NCI-H460 (cell line): ENCODE measurements around the genes AURKAIP1, TMEM240 and FAAP20.

RAMPAGE:
- cytosol, long total RNA: no peak
- long total RNA: no peak
- nucleus, long total RNA: no peak
These were observed 638 bp downstream of the AURKAIP1 start for GRCh38 chr1:1374112-1375025.

DNA sequence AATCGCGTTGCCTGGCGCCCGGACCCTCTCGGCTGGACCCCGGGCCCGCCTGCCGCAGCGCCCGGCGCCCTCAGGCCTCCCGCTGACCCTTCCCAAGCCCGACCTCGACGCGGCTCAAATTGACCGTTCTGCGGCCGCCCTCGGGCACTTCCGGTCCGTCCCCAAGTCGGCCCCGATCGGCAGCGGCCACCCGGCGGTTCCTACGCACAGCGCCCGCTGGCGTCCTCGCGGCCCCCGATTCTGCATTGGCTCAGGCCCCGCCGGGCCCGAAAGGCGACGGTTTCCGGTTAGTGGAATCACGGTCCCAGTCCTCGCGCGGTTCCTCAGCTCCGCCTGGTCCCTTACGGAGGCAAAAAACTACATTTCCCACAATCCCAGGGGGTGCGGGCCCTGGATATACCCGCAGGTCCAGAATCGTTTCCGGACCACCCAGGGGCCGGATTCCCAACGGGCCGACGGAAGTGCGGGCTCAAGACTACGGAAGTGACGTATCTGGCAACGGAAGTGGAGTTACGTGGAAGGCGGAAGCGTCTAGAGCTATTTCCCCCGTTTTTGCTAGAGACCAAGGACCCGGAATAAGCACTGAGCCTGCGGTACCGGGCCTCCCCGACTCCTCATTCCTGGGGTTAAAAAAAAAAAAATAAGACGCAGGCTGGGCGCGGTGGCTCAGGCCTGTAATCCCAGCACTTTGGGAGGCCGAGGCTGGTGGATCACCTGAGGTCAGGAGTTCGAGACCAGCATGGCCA is at the start of gene AURKAIP1:
AURKAIP1 (minus strand) TSS at position 157 of the 746 bp plus-strand sequence.
RAMPAGE:
- cytosol, long total RNA: start-site peak on the minus strand centred at position 175 of the sequence, 139 bp wide, 3,615 and 5,644 reads in 2 replicates
- long total RNA: start-site peak on the minus strand centred at position 137 of the sequence, 63 bp wide, 863 and 2,588 reads in 2 replicates
- nucleus, long total RNA: start-site peak on the minus strand centred at position 137 of the sequence, 63 bp wide, 1,562 and 656 reads in 2 replicates; start-site peak on the minus strand centred at position 263 of the sequence, 54 bp wide, 165 and 51 reads in 2 replicates

GRCh38 chr1:1397759-1399037 is 937 bp downstream of the CCNL2 start:
RAMPAGE:
- cytosol, long total RNA: no peak
- long total RNA: no peak
- nucleus, long total RNA: no peak

GRCh38 chr1:1401693-1403051 is 3.0 kb upstream of the CCNL2 start:
RAMPAGE:
- cytosol, long total RNA: no peak
- long total RNA: no peak
- nucleus, long total RNA: no peak

GRCh38 chr1:1426517-1427363 is 1.1 kb downstream of the TMEM88B start:
RAMPAGE:
- cytosol, long total RNA: no peak
- long total RNA: no peak
- nucleus, long total RNA: no peak

DNA sequence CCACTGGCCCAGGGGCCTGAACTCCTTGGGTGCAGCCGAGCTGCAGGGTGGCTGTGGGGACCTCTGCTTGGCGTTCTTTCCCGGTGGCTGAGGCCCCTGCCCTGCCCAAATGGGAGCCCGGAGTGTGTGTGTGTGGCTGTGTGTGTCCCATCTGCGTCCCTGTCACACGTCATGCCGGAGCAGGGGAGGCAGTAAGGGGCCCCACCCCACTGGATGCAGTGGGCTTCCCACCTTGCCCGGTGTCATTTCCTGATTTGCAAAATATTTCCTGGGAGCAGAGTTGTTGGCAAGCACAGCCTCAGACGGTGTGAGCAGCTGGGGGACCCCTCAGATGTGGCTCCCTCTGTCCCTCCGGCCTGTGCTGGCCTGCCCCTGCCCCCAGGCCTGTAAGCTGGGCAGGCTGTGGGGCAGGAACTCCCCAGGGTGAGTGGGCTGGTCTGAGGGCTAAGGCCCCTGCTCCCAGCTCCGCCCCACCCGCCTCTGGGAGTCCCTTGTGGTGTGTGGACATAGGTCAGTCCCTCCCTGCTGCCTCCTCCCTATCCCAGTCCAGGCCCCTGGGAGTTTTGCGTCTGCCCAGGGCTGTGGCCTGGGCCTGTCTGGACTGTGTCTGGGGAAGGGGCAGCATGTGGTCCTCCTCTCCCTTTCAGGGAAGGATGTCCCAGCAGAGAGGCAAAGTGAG is 3.8 kb upstream of the VWA1 start:
RAMPAGE:
- cytosol, long total RNA: no peak
- long total RNA: no peak
- nucleus, long total RNA: no peak

GRCh38 chr1:1522487-1523235 is 10.7 kb downstream of the ATAD3A start:
RAMPAGE:
- cytosol, long total RNA: no peak
- long total RNA: no peak
- nucleus, long total RNA: no peak

GRCh38 chr1:1540533-1541374 is at the start of gene TMEM240:
Gene TMEM240 (minus strand): TSS chr1:1540624.
RAMPAGE:
- cytosol, long total RNA: no peak
- long total RNA: no peak
- nucleus, long total RNA: no peak

RAMPAGE:
- cytosol, long total RNA: no peak
- long total RNA: no peak
- nucleus, long total RNA: no peak
These were observed 2.2 kb upstream of the MMP23B start for GRCh38 chr1:1629876-1630155.

RAMPAGE:
- cytosol, long total RNA: no peak
- long total RNA: no peak
- nucleus, long total RNA: no peak
These were observed 11.0 kb upstream of the CDK11B start for GRCh38 chr1:1669830-1670148.

DNA sequence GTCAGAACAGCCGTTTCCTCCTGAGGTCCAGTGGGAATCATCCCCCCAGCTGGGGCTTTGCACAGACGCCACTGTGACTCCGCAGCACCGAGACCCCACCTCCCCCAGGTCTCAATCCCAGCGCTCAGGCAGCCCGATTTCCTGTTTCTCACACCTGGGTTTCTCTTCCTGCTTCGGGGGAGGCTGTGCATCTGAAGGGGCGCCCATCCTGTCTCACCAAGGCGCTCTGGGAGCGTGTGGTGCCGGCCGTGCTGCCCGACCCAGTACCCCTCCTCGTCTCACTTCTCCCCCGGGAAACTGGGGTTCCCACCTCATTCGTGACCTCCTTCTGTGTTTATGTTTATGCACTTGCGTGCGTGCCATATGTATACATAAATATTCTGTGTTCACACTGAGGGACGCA is 14.7 kb downstream of the SLC35E2B start:
RAMPAGE:
- cytosol, long total RNA: no peak
- long total RNA: no peak
- nucleus, long total RNA: no peak

GRCh38 chr1:1942715-1943388 is 23.8 kb upstream of the TMEM52 start:
RAMPAGE:
- cytosol, long total RNA: no peak
- long total RNA: no peak
- nucleus, long total RNA: no peak

DNA sequence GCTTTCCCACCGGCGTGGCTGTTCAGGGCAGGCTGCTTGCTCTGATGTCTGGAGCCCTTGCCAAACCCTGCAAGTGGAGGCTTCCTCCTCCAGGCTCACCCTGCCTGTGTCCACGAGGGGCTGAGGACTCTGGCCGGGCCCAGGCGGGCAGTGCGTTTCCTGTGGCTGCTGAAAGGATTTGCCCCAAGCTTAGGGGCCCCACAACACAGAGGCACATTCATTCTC is 24.4 kb upstream of the TMEM52 start:
RAMPAGE:
- cytosol, long total RNA: no peak
- long total RNA: no peak
- nucleus, long total RNA: no peak

DNA sequence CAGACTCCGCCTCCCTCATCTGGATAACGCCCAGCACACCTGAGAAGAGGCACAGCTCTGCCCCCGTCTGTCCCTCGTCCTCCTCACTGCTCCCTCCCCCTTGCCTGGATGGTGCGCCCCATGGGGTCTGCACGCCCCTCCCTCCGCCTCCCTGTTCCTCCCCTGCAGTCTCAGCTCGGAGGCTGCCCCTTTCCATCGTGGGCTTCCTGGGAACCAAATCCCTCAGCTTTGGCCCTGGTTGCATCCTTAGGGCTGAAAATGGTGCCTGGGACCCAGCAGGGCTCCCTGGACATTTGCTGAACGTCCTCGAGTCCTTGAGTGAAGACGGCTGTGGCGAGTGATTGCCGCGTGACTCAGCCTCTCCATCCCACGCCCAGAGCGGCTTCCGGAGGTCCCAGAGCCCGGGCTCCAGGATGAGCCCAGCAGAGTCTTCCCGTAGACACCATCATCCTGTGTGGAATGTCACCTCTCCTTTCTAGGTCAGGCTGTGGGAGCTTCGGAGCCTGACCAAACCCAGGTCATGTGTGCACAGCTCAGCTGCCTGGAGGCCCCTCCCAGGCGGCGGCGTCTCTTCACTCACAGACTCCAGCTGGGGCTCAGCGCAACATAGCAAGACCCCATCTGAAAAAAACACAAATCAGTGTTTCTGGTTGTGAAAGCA is 38.1 kb downstream of the PRKCZ start:
RAMPAGE:
- cytosol, long total RNA: no peak
- long total RNA: no peak
- nucleus, long total RNA: no peak

GRCh38 chr1:2146375-2147229 is 48.0 kb downstream of the FAAP20 start:
RAMPAGE:
- cytosol, long total RNA: no peak
- long total RNA: no peak
- nucleus, long total RNA: no peak

RAMPAGE:
- cytosol, long total RNA: no peak
- long total RNA: no peak
- nucleus, long total RNA: no peak
These were observed at the start of gene FAAP20 for GRCh38 chr1:2194574-2195573. Gene FAAP20 (minus strand): TSS chr1:2194772.

GRCh38 chr1:2239101-2239748 is 11.1 kb downstream of the SKI start:
RAMPAGE:
- cytosol, long total RNA: no peak
- long total RNA: no peak
- nucleus, long total RNA: no peak

DNA sequence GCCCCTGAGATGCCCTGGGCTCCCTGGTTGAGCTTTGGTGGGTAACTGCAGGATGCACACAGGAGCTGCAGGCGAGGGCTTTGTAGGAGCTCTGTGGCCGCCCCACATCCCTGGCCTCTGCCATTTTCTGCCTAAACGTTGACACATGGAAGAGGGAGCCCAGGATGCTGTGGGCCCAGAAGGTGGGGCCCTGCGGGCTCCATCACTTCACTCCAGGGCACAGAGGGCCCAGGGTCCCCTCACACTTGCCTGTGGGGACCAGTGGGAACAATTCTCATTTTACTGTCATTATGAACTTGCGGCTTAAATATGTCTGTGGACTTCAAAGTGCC is 12.8 kb downstream of the SKI start:
RAMPAGE:
- cytosol, long total RNA: no peak
- long total RNA: no peak
- nucleus, long total RNA: no peak

DNA sequence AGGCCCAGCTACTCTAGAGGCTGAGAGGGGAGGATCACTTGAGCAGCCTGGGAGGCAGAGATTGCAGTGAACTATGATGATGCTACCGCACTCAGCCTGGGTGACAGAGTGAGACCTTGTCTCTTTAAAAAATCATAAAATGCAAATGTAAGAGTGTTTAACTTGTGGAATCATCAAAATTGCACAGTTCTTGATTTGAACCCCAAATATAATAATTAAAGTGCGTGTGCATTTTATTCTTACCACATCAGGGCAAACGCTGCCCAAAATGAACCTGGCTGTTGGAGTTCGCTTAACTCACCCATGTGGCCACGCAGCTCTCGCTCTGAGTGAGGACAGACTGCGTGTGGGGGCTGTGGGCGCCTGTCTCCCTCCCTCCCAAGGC is 58.2 kb downstream of the SKI start:
RAMPAGE:
- cytosol, long total RNA: no peak
- long total RNA: no peak
- nucleus, long total RNA: no peak

DNA sequence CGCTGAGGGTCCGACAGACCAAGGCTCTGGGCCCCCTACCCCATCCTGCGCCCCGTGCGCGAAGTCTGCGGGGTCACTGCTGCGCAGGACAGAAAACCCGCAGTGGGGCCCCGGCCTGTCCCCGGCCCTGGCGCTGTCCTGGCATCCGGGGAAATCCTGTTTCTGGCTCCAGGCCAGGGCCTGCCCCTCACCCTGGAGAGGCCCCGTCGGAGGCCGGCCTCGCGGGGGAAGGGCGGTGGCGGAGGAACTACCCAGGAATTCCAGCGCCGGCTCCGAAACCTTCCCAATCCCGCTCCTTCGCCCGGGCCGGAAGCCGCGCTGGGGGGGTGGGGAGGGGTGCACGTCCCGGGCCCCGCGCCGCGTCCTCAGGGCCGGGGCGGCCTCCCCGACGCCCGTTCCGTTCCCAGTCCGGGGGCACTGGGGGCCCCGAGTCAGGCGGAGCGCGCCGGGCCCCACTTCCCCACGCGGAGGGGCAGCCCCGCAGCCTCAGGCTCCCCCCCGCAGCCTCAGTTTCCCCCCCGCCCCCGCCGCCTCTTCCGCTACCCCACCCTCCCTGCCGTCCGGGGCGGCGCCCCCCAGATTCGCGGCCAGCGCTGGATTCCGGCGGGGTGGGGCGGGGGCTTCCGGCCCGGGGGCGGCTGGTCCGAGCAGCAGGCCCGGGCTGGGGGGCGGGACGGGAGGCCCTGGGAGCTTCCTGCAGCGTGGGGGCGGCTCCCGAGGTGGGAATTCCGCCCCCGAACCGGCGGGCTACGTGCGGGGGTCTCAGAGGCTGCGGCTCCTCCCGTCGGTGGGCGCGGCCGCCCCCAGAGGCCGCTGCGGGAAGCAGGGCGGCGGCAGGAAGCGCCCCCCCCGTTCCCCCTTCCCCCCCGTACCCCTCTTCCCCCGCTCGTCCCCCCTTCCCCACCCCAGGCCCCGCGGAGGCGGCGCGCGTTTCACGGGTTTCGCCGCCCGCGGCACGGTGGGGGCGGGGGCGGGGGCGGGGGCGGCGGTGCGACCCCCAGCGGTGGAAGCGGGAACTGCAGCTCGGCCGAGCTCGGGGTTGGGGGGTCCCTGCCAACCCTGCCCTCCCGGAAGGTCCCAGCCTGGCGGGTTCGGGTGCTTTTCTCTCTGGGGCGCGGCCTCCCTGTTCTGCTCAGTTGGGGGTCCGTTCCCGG is 76.7 kb downstream of the MORN1 start:
RAMPAGE:
- cytosol, long total RNA: no peak
- long total RNA: no peak
- nucleus, long total RNA: no peak